Gastroesophageal sphincter (tissue), 4 donors: ENCODE measurements around a stretch of chr6.

GRCh38 chr6:2853543-2854240 is 12.0 kb upstream of the SERPINB1 start:
- PRO-cap = no peak
- RAMPAGE, long total RNA, 4 experiments = no peak in any of the 4 experiments

DNA sequence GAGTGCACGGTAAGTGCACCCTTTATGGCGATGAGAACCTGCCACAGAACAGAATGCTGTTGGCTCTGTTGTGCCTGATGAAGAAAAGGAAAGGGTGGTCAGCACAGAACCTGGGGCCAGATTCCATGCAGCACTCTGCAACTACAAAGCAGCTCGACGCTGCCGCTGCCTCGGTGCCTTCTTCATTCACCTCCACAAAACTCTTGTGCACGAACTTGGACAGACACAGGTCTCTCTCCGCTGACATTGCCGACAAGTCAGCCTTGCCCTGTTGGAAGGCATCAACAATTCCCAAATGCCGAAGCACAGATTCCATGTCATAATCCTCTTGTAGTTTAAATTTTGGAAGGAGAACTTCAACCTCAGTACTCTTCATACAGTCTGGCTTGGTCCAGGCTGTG is 13.0 kb downstream of the SERPINB9 start:
- PRO-cap = no peak
- RAMPAGE, long total RNA, 4 experiments = no peak in any of the 4 experiments

DNA sequence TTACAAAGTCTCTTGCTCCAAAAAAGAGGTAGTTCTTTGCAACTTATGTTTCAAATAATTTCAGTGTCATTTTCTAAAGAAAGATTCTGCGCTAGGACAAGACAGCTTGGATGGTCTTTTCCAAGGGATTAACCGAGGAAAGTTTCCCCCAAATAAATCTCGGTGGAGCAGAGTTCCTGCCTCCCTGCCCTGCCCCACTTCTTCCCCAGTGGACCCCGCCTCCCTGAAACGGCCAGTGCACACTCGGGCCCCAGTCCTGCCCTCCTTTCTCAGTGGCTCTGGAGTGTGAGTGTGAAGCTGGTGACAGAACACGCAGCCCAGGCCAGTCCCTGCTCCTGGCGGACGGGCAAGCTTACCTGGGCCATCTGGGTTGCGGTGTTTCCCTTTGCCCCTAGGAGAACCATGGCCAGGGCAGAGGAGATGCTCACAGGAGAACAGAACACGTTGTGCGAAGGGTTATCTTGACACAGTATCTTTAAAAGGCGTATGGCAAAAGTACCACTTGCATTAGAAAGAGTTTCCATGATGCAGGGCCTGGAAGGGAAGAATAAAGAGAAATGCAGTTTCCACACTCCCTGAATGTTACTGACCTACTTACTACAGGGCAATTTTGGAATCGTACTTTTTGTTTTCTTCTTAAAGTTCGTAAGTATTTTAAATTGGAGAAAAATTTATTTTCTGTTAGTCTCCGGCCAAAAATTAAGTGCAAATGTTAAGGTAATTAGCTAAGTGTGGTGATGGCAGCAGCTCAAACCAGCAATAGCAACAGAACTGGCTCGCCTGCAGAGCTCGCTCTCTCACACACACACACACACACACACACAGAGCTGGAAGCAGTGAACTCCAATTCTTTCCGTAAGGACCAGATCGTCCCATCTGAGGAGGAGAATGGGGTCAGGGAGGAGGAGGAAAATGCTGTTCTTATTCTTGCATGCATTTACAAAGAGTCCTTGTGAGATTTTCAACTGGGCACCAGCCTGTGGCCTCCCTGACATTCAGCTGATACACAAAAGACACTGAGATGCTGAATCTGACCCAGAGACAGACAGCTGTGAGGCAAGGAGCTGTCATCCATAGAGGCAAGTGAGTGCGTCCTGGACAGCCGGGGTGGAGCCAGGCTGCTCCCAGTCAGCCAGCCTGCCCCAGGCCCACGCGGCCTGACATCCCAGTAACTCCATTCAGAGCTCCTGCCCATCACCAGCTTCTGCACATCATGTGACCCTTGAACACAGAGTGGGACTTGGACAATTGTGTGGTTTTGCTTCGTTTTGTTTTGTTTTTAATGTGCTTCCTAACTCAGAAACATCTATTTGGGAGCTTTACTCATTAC is 2.6 kb downstream of the SERPINB9 start:
- PRO-cap = unidirectional peak, plus-strand start at position 865 of the sequence
- RAMPAGE, long total RNA, 4 experiments = no peak in any of the 4 experiments

DNA sequence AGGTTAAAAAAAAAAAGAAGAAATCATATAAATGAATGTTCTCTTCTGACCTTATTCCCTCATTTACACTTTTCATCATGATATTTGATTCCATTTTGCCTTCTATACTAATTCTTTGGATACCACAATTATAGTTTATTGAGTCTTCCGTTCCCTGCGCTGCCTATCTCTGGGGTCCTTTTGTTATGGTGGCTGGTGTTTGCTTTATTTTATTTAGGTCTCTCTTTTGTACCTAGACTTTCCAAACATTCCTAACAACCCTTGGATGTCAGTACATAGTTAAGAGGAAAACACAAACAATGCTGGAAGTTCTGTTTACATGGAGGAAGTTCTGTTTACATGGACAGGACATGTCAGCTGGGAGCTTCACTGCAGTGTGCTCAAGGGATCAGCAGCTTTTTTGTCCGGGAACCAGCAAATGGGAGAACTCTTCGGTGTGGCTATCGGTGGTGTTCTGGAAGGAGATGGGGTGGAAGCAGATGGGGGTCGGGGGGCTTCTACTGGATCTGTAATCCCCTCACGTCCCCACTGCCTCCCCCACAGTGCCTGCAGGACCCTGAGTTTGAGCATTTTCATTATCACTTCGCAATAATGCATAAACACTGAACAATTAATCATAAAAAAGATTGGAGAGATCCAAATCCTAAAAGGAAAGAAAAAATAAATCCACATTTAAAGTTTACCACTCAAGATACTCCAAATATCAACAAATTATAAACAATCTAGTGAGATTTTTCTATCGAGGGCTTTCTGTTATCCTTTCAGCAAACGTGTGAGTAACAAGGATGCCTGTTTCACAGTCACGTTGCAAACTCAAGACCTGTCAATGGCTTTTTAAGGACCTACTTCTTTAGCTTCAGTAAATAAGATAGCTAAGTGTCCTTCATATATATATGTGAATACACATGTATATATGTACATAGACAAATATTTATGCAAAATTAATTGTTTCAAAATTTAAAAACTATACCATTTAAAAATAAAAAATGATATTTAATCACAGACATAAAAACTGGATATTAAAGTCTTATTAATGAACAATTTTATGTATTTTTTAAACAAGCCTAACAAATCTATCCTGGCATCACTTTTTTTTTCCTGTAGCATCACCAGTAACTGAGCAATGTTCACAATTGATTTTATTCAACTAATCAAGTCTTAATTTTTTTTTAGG is 2.5 kb downstream of the SERPINB6 start:
- PRO-cap = no peak
- RAMPAGE, long total RNA, 4 experiments = start-site peak on the minus strand in 1 of 4 experiments, centred at position 402 of the sequence, 29 reads per replicate

- PRO-cap = no peak
- RAMPAGE, long total RNA, 4 experiments = no peak in any of the 4 experiments
Measured at GRCh38 chr6:2978042-2978593, 6.8 kb upstream of the SERPINB6 start.

DNA sequence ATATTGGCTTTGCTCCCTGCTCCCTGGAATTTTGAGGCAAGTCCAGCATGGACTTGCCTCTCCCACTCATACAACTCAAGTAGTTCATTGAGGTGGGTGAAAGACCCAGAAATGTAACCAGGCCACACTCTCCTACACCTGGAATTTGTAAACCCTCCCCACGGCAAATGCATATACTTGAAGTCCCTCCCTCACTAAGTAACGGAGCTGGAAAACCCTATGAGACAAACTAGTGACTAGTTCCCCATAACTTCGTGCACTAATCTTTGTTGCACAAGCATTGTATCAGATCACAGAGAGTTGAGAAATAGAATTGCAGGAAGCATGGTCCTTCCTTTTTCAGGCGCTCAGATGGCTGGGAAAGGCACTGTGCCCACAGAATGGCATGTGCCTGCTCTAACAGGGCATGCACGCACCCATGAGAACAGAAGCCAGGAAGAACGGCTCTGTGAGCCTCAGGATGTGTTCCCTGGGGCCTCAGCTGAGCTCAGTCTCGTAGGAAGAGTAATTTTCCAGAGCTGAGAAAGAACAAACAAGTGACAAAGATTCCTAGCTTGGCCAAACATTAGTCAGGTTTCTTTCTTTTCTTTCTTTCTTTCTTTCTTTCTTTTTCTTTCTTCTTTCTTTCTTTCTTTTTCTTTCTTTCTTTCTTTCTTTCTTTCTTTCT is 10.2 kb upstream of the SERPINB6 start:
- PRO-cap = no peak
- RAMPAGE, long total RNA, 4 experiments = no peak in any of the 4 experiments

DNA sequence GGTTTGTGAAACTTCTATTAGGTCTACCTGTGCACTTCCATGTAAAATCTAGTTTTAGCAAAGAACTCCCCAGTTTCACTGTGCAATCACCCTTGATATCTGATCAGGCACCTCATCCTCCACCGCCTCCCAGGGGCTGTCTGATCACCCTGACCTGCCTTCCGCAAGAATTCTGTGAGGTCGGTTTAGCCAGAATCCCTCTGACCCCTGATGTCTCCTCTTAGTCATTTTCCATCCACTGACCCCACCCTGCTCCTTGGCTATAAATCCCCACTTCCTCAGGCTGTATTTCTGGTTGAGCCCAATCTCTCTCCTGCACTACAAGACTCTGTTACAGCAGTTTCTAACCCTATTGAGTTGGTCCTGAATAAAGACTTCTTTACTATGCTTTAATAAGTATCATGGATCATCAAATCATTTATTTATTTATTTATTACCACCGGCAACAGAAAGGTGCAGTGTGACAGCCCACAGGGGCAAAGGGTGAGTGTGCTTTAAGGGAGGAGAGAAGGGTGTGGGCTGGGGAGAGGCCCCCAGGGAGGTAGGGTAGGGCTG is 11.1 kb upstream of the SERPINB6 start:
- PRO-cap = no peak
- RAMPAGE, long total RNA, 4 experiments = no peak in any of the 4 experiments

DNA sequence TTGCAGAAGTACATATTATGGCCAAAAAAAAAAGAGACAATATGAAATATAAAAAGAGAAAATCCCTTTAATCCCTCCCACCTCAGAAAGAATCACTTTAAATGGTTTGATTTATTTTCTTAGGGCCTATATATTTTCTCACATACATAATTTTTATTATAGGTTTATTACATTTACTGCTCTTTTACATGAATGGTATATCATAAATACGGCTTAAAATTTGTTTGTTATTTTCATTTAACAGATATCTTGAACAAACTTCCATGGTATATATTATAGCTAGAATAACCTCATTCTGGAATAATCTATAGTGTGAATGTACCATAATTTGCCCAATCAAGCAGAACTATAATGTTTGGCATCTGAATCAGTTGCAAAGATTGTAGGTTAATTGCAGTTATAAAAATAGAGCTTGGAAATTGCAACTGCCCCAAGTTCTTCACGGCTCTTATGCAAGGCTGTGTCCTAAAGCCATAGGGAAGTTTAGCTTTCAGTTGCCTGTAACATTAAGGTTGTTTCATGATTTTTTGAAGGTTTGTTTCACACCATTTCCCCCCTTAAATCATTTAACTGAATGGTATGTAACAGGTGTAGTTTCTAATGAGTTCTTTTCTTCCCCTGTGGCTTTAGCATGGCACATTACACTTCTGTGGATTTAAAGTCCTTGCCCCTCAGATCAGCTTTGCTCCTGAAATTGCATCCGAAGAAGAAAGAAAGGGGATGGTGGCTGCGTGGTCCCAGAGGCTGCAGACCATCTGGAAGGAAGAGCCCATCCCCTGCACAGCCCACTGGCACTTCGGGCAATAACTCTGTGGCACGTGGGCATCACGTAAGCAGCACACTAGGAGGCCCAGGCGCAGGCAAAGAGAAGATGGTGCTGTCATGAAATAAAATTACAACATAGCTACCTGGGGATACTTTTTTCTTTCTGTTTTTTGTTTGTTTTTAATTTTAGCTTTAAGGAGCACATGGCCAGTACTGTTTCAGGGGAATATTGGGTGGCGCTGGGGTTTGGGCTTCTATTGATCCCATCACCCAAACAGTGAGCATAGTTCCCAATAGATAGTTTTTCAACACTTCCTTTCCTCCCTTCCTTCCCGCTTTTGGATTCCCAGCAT is 19.5 kb downstream of the NQO2 start:
- PRO-cap = no peak
- RAMPAGE, long total RNA, 4 experiments = no peak in any of the 4 experiments

- PRO-cap = no peak
- RAMPAGE, long total RNA, 4 experiments = start-site peak on the plus strand in 1 of 4 experiments, at chr6:3079709-3079763 at its widest, 7 reads per replicate
Measured at GRCh38 chr6:3079354-3080130, 11.2 kb downstream of the RIPK1 start.

- PRO-cap = no peak
- RAMPAGE, long total RNA, 4 experiments = no peak in any of the 4 experiments
Measured at GRCh38 chr6:3153498-3153963, 3.8 kb downstream of the TUBB2A start.

- PRO-cap = no peak
- RAMPAGE, long total RNA, 4 experiments = no peak in any of the 4 experiments
Measured at GRCh38 chr6:3162009-3162473, 4.7 kb upstream of the TUBB2A start.

GRCh38 chr6:3203059-3203711 is 24.3 kb downstream of the TUBB2B start:
- PRO-cap = no peak
- RAMPAGE, long total RNA, 4 experiments = no peak in any of the 4 experiments

DNA sequence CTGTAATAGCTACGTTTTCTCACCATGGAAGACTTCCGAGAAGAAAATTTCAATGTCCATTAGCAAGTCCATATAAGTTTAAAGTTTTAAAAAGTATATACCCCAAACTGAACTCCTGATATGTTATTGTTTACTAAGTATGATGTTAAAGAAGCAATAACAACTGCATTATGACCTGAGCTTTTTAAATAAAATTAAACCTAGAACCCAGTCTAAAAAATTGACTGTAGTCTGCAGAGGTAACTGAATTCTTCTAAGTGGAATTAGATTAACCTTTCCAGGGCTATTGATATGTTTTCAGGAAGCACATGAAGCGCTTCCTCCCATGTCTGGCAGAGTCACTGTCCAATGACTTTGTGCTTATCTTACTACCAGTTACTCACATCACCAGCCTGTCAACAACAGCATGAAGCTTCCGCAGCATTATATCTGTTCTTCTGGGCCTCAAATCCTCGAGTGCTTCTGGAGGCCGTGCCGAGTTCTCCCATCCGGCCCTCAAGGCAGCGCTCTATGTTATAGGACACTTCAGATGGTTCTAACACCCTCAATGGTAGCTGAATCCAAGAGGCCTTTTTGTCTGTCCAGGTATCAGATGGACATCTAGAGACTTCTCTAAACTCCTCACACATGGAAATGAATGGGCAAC is 33.1 kb downstream of the PSMG4 start:
- PRO-cap = no peak
- RAMPAGE, long total RNA, 4 experiments = no peak in any of the 4 experiments

DNA sequence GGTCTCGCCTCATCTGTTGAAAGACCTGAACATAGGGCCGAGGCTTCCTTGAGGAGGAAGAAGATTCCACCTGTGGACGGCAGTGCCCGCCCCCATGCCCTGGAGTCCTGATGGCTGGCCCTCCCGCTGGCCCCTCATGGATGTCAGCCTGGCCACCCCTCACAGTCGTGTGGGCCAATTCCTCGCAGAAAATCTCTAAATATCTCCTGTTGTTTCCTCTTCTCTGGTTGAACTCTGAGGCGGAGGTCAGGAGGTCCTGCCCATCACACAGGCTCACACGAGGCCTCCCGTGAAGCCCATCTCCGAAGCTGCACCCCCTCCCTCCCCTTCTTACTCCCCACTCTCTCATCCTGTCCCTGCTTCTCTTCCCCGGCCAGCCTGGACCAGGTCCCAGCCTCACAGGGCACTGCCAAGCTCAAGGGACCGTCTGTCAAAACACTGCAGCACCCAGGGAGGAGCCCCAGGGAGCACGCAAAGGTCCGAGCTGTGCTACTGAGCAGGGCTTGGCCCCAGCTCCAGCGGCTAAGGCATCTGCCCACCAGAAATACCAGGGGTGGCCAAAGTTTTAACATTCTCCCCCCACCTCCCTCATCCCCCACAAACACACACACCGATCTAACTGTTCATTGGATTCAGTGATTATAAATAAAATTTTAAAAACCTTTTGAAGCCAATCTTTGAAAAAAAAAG is 70.0 kb downstream of the PSMG4 start:
- PRO-cap = no peak
- RAMPAGE, long total RNA, 4 experiments = no peak in any of the 4 experiments

DNA sequence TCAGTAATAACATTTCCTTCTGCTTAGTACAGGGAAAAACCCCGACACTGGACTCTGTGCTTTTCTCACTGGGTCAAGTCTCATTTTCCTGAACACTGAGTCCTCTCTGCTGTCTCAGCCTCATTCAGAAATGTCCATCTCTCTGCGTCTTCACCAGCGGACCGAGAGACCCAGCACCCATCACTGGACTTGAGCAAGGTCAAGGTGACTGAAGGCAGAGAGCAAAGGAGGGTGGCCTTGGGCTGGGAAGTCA is 89.1 kb downstream of the SLC22A23 start:
- PRO-cap = no peak
- RAMPAGE, long total RNA, 4 experiments = no peak in any of the 4 experiments

DNA sequence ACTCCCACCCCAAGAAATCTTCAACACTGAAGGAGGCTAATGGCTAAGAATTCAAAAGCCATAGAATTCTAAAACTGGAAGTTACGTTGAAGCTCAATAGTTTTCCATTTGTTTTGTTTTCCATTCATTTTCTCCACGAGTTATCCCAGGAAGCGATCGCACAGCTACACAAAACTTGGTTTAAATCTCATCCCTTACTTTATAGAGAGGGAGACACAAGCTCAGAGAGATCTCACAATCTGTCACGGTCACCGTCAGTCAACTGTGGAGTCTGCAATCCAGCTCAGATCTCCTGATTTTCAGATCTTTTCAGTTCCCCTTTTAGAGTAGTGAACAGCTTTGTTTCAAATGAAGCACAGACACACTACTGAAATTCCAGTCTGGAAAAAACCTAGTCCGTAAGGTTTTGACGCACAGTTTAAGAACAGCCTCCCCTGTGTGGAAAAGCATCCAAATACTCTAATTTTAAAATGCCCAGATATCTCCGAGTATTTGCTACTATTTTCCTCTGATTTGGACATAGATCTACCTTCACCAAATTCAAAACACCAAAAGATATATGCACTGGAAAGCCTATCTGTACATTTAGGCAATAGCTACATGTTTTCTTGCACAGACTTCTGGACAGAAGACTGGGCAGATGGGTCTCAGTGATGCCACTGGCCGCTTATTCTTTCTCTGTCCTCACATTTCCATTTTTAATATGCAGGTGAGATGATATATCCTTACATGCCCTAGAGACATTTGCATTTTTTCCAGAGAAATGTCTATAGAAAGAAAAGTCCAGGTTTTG is 53.0 kb downstream of the SLC22A23 start:
- PRO-cap = no peak
- RAMPAGE, long total RNA, 4 experiments = no peak in any of the 4 experiments

- PRO-cap = no peak
- RAMPAGE, long total RNA, 4 experiments = no peak in any of the 4 experiments
Measured at GRCh38 chr6:3410361-3411323, 46.2 kb downstream of the SLC22A23 start.

GRCh38 chr6:3725027-3725375 is 26.5 kb downstream of the PXDC1 start:
- PRO-cap = no peak
- RAMPAGE, long total RNA, 4 experiments = no peak in any of the 4 experiments

GRCh38 chr6:3771896-3772695 is 20.6 kb upstream of the PXDC1 start:
- PRO-cap = no peak
- RAMPAGE, long total RNA, 4 experiments = no peak in any of the 4 experiments

- PRO-cap = no peak
- RAMPAGE, long total RNA, 4 experiments = no peak in any of the 4 experiments
Measured at GRCh38 chr6:3825146-3825562, 24.0 kb upstream of the FAM50B start.